Suprapubic skin (tissue), 4 donors: ENCODE data around the genes ID3 and GALE.

DNA sequence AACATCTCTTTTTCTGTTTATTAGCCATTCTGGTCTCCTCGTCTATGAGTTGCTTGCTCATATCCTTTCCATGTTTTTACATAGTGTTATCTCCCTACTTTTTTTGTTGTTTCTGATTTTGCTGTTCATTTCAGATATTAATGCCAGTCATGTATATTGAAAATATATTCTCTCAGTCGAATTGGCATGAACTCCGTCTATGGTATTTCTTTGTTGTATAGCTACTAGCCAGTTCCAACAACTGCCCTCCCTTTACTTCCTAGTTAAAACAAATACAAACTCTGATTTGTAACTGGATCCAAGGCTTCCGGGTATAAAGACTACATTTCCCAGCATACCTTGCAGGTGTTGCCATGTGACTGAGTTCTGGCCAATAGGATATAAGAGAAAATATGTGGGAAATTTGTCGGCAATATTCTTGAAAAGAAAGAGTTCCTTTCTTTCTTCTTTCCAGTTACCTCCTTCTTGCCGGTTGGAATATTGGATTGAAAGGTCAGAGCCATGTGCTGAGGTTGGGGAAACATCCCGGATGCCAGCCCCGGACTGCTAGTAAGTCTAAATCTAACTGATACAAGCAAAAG is 23.1 kb upstream of the ZBTB40 start:
- PRO-cap, result no peak
- RAMPAGE, long total RNA, 4 experiments, result no peak in any of the 4 experiments

DNA sequence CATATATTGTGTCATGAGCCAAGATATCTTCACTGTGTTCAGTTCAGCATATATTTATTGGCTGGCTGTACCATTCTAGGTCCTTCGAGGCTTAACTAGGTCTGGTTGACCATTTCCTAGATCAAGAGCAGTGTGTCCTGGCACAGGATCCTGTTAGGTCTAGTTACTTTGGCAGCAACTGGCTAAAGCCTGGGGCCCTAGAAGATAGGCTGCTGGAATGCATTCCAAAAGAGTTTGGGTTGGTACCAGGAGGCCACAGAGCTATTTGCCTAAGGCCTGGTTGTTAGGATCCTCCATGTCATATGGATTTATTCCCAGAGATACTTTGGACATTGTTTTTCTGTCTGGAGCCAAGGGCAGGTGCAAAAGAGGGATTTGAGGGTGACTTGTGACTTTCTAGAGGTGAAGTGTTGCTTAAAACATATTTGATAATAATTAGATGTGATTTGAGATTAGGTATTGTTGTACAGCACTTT is 21.1 kb downstream of the ZBTB40 start:
- PRO-cap, result no peak
- RAMPAGE, long total RNA, 4 experiments, result no peak in any of the 4 experiments

DNA sequence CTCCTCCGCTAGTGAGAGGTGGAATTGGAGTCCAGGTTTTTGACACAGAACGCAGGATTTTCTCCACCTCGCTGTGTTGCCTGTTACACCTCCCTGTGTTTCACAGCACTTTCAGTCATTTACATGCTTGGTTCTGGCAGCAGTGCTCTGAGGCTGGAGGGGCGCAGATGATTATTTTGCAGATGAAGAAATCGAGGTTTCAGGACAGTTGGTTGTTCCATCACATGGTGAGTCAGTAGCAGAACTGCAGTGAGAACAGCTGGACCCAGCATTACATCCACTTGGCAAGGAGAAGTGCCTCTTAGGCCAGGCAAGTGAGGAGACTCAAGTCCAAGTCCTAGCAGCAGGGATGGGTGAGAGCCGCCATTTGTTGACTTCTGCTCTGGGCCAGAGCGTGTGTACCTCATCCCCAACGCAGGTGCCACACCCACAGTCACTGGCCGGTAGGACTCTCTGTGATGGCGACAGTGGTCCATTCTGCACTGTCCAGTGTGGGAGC is 26.8 kb upstream of the EPHA8 start:
- PRO-cap, result no peak
- RAMPAGE, long total RNA, 4 experiments, result no peak in any of the 4 experiments

- PRO-cap, result no peak
- RAMPAGE, long total RNA, 4 experiments, result no peak in any of the 4 experiments
These were observed 56.3 kb downstream of the LACTBL1 start for GRCh38 chr1:22916332-22916829.

DNA sequence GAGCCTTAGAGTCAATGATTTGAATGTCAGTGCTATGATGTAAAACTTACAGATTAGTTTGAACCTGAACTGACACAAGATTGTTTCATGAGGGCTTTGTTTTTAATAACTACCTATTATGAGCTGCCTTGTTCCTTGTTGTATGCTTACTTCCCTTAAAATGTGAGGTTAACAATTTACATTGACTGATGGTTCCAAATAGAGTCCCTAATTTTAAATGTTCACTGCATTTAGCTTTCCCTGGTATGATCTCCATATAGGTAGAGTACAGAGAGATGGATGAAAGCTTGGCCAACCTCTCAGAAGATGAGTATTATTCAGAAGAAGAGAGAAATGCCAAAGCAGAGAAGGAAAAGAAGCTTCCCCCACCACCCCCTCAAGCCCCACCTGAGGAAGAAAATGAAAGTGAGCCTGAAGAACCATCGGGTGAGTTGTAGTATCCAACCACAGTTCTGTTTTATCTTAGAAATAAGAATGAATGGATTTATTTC is 11.0 kb downstream of the KDM1A start:
- PRO-cap, result no peak
- RAMPAGE, long total RNA, 4 experiments, result no peak in any of the 4 experiments

- PRO-cap, result no peak
- RAMPAGE, long total RNA, 4 experiments, result no peak in any of the 4 experiments
These were observed 2.0 kb downstream of the ID3 start for GRCh38 chr1:23557124-23557932.

DNA sequence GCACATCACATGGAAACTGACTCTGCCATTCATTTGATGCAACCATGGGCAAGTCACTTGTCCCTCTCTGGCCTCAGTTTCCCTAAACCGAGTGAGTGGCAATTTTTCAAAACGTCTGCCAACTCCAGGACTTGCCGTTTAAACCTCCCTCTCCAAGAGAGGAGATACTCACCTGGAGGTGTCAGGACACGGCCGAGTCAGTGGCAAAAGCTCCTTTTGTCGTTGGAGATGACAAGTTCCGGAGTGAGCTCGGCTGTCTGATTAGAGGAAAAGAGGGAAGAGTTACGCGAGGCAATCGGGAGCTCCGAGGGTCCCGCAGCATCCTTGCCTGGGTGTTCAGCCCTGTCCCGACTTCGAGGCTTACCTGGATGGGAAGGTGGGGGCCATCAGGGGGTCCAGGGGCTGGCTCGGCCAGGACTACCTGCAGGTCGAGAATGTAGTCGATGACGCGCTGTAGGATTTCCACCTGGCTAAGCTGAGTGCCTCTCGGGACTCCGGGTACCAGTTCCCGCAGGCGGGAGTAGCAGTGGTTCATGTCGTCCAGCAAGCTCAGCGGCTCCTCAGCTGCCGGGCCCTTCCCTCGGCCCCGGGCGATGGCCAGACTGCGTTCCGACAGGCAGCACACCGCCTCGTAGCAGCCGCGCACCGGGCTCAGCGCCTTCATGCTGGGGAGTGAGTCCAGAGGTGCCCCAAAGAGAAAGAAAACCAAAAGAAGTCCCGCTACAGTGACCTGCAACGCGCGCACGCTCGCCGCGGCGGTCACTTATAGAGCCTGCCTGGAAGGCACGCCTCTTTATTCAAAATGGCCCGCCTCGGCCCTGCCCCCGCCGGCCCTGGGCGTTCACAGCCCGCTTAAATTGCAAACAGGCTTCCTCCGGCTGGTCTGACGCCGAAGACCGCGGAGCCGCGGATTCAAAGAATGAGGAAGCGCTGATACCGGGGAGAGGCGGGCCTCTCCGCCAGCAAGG is at the start of gene ID3:
Gene ID3, minus strand, starts transcription at position 739 of the 968 bp plus-strand sequence.
- PRO-cap, result bidirectional peak, plus-strand start at position 882 of the sequence, minus-strand start at position 674 of the sequence
- RAMPAGE, long total RNA, 4 experiments, result start-site peak on the minus strand in 4 of 4 experiments, centred at positions 711 to 738 of the sequence, 332 to 2,208 reads per replicate

- PRO-cap, result no peak
- RAMPAGE, long total RNA, 4 experiments, result no peak in any of the 4 experiments
These were observed 32.3 kb upstream of the ID3 start for GRCh38 chr1:23591435-23592184.

- PRO-cap, result no peak
- RAMPAGE, long total RNA, 4 experiments, result no peak in any of the 4 experiments
These were observed 36.5 kb upstream of the ID3 start for GRCh38 chr1:23595892-23596136.

GRCh38 chr1:23611836-23612380 is 52.6 kb upstream of the ID3 start:
- PRO-cap, result no peak
- RAMPAGE, long total RNA, 4 experiments, result no peak in any of the 4 experiments

DNA sequence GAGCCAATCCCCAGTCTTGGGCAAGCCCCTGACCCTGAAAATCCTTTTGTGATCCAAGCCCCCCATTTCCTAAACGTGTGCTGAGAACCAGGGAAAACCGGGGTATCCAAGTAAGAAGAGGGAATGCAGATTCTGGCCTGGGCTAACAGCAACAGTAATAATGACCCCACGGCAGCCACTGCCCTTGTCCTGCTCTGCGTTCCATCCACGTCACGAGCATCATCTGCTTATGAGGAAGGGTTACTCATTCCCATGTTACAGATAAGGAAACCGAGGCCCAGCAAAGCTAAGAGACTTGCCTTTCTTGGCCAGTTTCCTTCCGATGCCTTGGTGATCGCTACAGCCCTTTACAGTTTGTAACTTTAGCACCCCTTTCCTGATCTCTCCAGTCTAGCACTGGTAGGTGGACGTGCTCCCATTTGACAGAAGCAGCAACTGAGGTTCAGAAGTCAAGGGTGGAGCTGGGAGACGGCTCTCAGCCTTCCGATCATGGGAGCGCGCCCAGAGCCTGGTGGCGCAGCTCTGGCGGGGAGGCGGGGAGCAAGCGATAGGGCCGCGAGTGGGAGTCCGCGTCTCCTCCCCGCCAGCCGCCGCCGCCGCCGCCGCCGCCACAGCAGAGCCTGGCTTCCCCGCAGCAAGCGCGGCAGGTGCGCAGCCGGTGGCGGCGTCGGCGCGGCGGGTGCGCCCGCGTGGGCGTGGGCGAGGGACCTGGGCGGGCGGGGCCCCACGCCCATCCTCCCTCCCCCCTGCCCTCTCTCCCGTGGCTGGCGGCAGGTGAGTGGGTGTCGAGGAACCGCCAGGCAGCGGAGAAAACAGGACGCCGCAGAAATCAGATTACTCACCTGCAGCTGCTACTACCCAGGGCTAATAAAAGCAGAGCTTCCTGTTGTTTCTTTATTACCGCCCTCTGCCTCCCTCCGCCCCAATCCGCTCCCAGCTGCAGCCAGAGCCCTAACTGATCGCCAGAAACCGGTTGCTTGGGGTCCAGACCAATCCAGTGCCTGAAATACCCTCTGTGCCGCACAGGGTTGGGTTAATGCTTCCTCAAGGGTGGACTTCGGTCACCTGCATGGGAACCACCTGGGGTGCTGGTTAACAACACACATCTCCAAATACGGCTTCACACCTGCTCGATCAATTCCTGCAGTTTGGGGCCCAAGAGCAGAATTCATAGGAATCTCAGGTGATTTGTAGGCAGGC is 60.1 kb upstream of the ID3 start:
- PRO-cap, result no peak
- RAMPAGE, long total RNA, 4 experiments, result no peak in any of the 4 experiments

GRCh38 chr1:23634808-23635633 is 56.6 kb upstream of the RPL11 start:
- PRO-cap, result no peak
- RAMPAGE, long total RNA, 4 experiments, result no peak in any of the 4 experiments

- PRO-cap, result no peak
- RAMPAGE, long total RNA, 4 experiments, result no peak in any of the 4 experiments
These were observed 513 bp downstream of the ELOA start for GRCh38 chr1:23743641-23744327.

GRCh38 chr1:23799418-23800360 is 865 bp downstream of the GALE start:
- PRO-cap, result bidirectional peak, plus-strand start at chr1:23799643, minus-strand start at chr1:23799494
- RAMPAGE, long total RNA, 4 experiments, result no peak in any of the 4 experiments

DNA sequence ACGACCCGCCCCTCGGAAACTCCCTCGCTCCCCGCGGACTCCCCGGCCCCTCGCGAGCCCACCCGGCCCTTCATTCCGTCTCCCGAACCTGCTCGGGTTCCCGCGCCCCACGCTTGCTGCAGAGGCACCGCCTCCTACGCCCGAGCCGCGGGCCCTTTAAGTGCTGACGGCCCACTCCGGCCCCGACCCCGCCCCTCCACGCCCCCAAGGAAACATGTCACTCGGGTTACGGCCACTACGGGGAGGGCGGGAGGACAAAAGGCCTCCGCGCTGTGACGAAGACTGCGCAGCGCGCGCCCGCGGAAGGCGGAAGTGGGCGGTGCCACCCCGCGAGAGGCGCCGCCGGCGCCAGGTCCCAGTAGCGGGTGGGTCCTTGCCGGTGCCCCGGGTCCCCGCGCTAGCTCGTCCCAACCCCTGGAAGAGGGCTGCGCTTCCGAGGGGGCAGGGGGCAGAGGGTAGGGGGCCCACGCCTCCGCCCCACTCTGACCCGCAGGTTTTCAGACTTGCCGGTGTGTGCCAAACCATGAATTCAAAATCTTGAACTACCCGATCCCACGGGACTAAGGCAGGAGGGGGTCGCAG is at the start of gene GALE:
Gene GALE, minus strand, starts transcription at position 131 of the 582 bp plus-strand sequence.
- PRO-cap, result bidirectional peak, plus-strand start at position 361 of the sequence, minus-strand start at position 158 of the sequence
- RAMPAGE, long total RNA, 4 experiments, result start-site peak on the minus strand in 2 of 4 experiments, centred at positions 139 to 144 of the sequence, 34 to 41 reads per replicate

- PRO-cap, result no peak
- RAMPAGE, long total RNA, 4 experiments, result no peak in any of the 4 experiments
These were observed 16.0 kb downstream of the CNR2 start for GRCh38 chr1:23897150-23897641.

GRCh38 chr1:24105000-24105688 is 6.8 kb downstream of the MYOM3 start:
- PRO-cap, result unidirectional peak, minus-strand start at chr1:24105340; unidirectional peak, minus-strand start at chr1:24105410
- RAMPAGE, long total RNA, 4 experiments, result no peak in any of the 4 experiments

DNA sequence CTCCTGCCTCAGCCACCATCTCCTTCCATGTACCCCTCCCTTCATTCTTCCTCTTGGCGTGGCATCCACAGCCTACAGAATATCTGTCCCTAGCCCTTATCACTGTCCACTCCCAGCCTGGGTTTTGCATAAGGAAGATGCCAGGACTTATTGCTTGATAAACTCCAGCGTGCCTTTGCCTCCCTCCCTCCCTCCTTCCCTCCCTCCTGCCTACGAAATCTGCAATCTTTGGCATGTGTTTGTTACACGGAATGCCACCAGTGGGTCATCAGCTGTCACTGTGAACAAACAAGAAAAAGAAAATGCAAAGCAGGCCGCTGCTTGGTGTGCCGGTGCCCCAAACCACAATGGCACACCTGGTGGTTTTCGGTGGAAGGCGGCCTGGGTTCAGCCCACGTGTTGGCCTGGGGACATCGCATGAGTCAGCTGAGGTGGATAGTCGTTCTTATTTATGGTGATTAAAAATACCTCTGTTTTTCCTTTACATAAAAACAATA is 16.2 kb upstream of the IFNLR1 start:
- PRO-cap, result no peak
- RAMPAGE, long total RNA, 4 experiments, result no peak in any of the 4 experiments

DNA sequence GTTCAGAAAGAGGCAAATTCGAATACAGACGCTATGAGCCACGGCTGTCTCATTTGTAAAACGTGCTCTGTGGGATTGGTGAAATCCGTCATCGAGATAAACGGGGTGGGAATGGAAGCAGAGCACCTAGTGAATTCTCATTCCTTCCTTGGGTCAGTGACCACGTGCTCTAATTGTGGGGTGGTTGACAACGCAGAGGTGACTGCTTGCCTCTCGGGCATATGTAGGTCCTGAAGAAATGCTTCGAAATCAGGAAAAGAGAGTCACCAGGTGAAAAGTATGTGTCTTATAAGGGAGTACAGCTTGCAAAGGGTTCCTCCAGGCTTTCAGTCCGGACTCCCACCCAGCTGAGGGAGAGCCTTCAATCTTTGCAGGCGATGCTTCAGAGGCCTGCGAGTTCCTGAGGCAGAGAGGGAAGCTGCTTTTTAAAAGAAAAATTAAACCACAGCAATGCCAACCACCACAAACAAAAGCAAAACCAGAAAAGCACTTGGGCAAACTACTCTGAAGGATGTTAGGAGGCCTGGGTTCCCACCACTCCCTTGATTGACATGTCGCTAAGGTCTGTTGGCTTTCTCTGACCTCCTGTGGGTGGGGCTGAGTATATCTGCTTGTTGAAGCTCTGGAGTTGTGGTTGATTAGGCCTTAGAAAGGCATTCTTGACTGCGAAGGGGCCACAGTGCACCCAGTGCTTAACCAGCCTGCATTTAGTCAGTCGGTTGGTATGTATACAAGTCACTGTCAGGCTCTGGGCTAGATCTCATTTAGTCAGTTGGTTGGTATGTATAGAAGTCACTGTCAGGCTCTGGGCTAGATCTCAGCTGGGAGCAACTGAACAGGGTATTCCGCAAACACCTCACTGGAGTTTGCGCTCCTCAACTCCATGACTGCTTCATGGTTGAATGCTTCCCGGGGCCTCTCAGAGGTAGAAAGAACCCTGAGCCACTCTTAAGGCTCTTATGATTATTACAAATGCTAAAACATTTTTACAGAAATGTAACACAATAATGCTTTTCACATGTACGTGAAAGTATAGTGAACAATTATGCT is 1.2 kb downstream of the NIPAL3 start:
- PRO-cap, result no peak
- RAMPAGE, long total RNA, 4 experiments, result no peak in any of the 4 experiments

- PRO-cap, result no peak
- RAMPAGE, long total RNA, 4 experiments, result no peak in any of the 4 experiments
These were observed 19.2 kb upstream of the RCAN3 start for GRCh38 chr1:24483409-24483842.